Metastatic Pancreatic Carcinoma in the Ovary (tissue), 1 donor: ENCODE measurements around the gene SPDYA.

DNA sequence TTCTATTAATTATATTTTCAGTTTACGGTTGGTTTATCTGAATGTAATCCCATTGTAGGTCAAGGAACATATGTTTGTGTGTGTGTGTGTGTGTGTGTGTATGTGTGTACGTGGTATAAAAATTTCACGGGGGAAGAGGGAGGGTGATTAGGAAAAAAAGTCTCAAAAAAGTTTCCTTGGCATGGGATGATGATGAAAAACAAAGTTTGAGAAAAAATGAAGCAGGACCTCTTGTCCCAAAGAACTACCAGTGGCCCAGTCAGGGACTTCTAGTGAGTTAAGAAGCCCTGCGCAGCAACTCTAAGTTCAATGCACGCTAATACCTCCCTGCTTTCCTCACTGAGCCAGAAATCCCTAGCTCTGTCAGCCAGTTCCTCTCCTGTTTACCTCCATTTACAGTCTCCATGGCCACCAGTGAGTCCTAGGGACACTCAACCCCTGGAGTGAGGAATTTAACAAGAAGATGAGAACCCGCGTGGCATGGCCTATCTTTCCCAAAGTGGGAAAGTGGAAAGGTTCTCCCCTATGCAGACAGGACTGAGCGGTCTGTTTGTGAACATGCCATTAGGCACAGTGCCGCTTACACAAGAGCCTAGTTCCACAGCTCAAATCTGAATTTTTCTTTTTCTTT is 31.0 kb downstream of the MRPL33 start:
- PRO-cap: no peak

DNA sequence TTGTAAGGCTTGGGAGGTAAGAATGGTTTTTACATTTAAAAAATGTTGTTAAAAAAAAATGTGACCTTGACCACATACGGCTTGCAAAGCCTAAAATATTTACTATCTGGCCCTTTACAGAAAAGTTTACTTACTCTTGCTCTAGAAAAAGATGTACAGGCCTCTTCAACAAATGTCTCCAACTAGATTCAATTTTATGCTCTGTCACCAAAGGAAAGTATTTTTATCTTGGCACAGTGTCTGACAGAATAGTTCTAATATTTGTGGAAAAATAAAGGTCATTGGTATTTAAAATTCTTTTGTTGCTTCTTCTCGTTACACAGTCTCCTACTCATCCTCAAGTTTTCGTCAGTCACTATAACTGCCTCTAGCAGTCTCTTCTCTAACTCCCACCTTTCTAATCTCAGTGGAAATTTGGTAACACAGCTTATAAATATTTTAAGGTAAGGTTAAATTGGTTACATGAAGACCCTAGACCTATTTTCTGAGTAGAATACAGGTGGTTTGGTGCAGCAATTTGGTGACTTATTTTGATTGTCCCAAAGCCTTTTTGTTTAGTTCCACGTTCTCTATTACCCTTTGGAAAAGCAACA is 1.4 kb downstream of the RBKS start:
- PRO-cap: no peak

- PRO-cap: no peak
Observed at GRCh38 chr2:27977813-27978528, 87.4 kb downstream of the BABAM2 start.

DNA sequence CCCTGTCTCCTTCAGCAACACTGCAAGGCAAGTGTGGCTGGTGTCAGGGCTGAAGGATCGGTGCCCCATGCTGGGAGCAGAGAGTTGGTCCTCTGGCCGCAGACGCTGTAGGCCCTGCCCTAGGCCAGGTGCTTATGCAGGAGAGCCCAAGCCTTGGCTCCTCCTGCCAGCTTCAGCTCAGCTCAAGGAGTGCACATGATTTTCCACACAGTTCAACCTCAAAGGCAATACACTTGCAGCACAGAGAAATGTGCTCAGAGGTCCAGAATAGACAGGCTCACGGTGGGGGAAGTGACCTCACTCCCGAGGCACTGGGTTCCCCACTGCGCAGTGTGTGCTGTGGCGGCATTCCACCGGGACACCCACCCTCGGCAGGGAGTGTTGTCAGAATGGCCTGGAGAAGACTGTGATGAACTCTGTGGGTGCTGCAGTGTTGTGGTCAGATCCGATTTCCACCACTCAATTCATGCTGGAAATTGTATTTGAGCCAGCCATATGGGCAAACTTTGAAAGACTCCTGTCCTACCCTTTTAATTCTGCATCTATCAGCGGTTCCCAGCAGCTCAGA is 73.0 kb upstream of the FOSL2 start:
- PRO-cap: no peak

- PRO-cap: no peak
Observed at GRCh38 chr2:28321486-28322007, 71.1 kb upstream of the FOSL2 start.

- PRO-cap: no peak
Observed at GRCh38 chr2:28334251-28334792, 58.3 kb upstream of the FOSL2 start.

GRCh38 chr2:28346523-28347132 is 46.0 kb upstream of the FOSL2 start:
- PRO-cap: no peak

DNA sequence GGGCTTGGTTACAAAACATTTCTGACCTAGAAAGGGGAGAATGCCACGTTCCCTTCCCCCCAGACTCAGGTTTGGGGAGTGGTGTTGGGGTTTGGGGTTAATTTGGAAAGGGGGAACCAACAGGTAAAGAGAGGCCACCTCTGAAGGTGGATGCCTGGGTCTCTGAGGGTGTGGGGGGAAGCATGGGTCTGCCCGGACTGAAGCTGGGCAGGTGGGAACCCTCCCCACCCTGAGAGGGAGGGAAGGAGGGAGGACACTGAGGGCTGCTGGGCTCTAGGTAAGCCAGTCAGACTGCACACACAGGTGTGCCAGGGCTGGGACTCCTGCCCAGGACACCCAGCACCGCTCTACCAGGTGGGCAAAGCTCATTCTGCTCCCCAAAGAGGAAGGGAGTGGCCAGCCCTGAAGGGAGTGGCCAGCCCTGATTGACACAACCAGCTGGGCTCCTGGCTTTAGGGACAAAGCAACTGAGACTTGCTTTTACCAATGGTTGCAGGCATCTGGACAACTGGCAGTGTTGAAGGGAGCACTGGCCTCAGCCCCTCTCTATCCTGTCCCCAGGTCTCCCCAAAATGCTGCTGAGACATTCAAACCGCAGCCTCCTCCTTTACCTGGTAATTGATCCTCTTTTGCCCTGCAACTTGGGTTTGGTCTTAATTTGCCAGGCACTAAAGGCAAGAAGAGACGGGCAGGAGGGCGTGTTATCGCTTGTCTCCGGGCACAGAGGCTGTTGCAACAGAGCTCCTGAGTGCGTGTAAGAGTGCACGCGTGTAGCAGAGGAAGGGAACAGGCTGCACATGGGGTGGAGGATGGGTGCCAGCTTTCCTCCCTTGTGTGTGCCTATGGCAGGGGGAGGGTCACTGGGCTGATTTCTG is 14.6 kb upstream of the FOSL2 start:
- PRO-cap: no peak

- PRO-cap: no peak
Observed at GRCh38 chr2:28397065-28397273, 4.3 kb downstream of the FOSL2 start.

DNA sequence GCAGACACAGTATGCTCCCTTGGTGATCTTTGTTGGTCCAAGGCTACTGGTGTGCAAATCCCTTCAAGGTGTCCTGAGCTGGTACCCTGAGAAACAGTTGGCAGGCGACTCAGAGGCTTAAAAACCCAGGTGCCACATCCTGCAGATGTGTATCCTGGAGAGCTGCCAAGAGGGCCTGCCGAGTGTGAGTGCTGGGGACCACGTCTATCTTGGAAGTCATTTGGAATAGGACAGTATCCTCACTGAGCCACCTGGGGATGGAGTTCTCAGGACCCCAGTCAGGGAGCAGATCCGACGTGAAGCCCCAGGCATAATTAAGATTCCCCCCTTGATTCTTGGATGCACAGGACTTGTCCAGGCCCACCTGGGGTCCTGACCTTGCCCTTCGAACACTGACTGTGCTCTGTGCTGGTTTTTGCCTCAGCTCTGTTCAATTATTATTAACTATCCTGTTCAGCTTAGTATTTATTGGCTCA is 11.0 kb downstream of the FOSL2 start:
- PRO-cap: no peak

DNA sequence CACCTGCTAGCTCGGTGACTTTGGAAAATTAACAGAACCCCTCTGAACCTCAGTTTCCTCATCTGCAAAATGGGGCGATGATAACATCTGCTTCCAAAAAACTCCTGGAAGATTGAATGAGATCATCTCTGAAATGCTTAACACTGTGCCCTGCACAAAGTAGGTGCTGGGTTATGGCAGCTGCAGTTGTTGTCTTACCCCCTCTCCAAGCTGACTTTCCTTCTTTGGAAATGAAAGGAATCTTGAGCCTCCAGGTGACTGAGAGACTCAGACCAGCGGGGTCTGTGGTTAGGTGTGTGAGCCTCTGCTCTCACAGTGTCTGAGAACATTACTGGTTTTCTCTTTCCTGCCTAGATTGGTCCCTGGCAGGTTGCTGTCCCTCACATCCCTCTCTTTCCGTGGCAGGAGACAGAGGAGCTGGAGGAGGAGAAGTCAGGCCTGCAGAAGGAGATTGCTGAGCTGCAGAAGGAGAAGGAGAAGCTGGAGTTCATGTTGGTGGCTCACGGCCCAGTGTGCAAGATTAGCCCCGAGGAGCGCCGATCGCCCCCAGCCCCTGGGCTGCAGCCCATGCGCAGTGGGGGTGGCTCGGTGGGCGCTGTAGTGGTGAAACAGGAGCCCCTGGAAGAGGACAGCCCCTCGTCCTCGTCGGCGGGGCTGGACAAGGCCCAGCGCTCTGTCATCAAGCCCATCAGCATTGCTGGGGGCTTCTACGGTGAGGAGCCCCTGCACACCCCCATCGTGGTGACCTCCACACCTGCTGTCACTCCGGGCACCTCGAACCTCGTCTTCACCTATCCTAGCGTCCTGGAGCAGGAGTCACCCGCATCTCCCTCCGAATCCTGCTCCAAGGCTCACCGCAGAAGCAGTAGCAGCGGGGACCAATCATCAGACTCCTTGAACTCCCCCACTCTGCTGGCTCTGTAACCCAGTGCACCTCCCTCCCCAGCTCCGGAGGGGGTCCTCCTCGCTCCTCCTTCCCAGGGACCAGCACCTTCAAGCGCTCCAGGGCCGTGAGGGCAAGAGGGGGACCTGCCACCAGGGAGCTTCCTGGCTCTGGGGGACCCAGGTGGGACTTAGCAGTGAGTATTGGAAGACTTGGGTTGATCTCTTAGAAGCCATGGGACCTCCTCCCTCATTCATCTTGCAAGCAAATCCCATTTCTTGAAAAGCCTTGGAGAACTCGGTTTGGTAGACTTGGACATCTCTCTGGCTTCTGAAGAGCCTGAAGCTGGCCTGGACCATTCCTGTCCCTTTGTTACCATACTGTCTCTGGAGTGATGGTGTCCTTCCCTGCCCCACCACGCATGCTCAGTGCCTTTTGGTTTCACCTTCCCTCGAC is 19.3 kb downstream of the FOSL2 start:
- PRO-cap: no peak

DNA sequence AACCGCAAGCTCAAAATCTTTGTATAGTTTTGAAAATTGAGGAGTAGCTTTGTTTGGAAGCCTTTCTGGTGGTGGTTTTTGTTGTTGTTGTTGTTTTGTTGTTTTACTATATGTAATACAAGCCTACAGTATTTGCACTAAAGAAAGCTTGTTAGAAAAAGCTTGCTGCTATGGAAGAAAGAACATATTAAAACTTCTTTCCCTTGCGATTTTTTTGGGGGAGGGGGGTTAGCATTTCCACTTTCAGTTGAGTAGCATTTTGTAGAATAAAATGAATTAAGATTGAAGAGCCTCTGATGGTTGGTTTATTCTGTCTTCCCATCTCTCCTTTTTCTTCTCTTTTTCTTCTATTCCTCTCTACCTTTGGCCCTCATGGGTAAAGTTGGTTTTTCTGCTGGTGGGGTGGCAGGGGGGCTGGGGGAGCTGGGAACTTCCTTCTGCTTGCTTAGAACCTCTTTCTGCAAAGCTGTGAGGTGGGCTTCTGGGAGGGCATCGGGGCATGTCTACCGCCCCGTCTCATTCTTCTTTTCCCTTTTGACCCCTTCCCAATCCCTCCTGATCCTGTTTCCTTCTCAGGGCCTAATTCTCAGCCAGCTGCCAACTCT is 24.5 kb downstream of the FOSL2 start:
- PRO-cap: no peak

- PRO-cap: no peak
Observed at GRCh38 chr2:28612210-28612531, 116.3 kb downstream of the PLB1 start.

GRCh38 chr2:28683155-28683934 is 68.3 kb upstream of the PPP1CB start:
- PRO-cap: no peak

DNA sequence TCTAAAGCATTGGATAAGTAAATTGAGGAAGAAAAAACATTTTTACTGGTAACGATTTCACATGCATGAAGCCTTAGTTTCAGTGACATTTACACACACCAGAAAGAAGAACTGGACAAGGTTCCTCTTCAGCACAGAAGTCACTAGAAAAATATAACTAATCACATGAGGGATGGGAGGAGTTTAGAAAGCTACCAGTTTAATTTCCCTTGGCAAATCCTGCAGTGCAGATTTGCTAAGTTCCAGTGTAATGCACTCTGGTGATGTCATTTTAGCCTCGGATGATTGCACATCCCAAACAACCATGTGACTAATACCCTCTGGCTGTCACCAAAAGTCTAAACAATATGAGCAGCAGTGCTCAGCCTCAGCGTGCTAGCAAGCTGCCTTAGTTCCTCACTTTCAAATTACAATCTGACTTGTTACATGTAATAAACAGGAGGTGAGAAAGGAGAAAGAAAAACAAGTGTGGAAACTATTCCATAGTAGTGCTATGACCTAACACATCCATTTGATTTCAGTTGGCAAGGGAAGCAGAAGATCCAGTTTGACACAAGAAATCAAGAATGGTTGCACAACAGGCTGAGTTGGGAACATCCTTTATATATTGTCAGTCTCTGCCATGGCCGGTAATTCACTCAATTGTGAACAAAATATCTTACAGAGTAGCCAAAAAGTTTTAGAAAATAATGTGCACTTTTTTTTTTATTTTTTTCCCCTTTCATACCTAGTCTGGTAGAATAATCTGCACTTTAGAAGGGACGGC is 35.2 kb upstream of the PPP1CB start:
- PRO-cap: bidirectional peak, plus-strand start at position 229 of the sequence, minus-strand start at position 113 of the sequence

DNA sequence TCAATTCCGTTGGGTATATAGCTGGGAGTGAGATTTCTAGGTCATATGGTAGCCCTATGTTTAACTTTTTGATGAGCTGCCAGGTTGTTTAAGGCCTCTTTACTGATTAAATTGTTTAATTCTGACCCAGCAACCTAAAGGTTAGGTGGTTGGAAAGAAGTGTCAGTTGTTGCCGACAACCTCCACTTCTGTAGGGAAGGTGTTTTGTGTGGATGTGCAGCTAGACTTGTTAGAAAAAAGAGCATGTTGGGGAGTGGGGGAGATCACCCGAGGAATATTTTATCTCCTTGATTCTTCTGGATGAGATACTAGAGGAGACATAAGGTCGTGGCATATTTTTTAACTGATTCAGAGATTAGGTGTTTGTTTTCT is 5.7 kb downstream of the PPP1CB start:
- PRO-cap: no peak

DNA sequence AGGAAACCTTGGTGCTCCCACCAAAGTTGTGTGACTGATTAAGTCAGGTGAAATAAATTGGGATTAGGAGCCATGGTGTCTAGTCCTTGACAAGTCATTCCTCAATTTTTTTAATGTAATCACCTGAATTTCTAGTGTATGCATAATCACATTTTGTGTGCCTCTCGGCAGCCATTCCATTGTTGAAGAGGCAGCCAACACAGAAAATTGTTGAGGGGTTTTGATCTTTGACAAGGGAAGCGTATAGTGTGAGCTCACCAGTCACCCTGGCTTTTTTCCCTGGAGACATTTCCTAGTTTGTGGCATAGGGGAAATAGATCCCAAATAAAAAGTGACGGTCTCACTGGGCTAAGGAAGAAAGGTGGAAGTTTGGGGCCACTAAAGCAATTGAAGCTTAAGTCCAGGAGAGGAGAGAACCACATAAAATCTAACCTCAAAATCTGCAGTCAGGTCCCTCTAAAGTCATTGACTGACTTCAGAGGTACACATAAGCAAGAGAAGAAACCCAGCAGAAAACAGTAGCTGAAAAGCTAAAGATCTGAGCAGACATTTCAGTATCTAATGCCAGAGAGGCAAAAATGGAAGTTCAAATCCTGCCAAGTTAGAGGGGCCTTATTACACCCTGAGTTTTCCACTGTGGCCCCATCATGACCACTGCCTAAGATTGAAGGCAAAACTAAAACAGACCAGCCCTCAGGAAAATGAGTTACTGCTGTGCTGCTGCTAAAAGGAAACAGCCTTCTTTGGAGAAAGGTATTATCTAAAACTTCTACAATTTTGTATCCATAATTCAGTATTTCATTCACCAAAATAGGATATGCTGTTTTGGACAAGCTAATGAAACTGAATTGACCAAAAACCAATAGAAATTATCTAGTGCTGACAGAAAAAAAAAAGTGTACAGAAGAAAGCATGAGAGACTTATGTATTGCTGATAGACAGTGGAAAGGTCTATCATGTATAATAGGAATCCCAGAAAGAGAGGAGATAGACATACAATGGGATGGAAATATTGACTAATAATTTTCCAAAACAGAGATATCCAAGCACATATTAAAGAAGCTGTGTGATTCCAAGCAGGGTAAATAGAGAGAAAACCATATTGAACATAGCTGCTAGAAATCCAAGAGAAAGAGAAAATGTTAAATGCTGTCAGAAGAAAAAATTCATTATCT is 16.7 kb downstream of the PPP1CB start:
- PRO-cap: no peak

DNA sequence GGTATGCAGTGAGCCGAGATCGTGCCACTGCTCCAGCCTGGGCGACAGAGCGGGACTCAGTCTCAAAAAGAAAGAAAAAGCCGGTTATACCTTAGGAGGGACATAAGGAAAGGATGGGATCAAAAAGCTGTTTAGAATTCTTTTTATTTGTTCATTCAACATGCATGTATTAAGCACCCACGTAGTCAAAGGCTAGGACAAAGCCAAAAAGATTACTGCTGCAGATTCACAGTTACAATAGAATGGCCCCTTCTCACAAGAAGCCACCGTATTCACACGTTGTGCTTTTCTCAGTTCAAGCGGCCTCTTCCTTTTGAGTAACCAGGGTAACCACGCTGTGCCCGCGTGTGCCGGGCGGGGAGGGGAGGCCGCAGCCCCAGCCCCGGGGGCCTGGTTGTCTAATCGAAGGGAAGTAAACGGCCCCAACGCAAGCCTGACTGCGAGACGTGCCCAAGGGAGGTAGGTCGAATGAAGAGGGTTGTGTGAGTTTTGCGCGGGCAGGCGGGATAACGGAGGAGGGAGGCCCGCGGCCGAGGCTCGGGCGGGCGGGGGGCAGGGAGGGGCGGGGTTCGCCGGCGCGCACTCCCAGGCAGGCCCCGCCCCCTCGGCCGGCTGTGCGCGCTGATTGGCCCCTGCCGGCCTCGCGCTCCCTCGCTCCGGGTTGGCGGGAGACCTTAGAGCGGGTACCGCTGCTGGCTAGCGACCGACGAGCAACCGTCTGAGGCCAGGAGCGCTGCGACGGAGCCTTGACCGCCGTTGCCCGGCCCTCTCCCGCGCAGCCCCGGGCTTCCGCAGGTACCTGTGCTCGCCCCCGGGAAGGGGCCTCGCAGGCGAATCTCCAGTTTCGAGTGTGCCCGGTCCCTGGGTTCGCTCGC is at the start of gene SPDYA:
Gene SPDYA (plus strand): TSS at position 682 of the 875 bp plus-strand sequence.
- PRO-cap: no peak

DNA sequence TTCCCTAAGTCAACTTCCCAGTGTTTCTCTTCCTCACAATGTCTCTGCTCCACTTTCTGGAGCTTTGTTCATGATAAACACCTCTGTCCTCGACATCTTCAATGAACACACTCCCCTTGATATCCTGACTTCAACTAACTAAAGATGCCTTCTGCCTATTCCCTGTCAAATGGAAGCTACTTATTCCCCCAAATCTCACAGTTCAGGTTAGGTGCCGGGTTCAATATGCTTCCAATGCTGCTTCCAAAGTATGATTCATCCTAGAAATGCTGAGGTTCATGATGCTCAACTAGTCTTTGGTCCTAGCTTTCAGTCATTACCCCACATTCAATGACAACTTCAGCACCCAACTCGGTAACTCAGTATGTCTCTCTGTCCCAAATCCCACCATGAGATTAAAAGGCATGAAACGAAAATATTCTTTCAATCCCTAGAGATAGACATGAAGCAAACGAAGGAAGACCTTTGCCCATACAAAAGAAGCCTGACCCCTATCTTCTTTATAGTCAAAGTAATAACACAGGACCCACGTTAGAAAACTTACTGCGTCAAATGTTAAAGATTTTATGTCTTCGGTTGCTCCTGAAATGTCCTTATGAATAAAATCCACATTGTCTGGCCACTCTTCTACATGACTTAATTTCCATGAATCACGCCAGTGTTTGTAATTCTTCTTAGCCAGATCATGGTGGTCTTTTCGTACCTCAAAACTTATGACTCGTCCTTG is 9.4 kb downstream of the TRMT61B start:
- PRO-cap: no peak

DNA sequence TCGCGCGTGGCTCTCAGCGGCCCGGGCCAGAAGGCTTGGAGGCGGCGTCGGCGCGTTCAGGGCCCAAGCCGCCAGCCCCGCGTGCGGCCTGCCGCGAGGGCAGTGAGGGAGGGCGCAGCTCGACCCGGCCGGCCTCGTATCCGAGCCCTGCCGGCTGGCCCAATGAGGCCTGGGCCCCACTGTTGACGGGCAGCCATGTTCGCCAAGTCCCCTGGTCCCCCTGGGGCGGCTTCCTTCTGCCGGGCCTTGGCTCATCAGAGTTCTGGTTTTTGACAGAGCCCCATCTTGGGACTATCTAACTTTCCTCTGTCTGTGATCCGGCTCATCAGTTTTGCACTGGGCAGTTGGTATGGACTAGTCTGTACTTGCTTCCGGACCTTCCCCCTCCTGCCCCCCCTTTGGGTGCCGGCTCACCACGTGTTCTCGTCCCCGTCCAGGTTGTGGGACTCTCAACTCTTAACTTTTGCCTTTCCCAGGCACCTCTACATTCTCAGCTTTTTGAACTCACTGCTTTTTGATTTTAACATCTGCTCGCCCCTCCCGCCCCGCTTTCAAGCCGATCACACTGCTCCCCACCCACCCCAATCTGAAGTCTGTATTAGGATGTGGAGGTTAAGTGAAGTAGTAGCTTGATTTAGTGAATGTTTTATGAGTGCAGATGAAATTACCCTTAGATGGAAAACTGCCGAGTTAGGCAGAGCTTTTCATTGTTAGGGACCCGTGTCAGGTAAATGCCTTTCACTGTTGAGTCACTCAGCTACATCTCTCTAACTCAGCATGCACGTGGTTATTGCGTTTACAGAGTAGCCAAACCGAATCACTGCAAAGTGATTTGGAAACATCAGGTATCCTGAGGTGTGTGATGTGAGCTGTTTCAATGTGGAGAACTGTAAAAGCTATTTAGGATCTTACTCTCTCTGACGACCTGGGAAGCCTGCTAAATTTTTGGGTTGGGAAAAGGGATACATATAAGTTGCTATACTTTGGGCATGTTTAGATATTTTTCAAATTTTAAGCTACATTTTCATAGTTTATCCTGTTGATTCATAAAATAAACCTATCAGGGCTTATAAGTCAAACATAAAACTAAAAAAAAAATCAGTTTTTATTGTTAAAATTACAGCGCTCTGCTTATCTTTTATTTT is 912 bp downstream of the WDR43 start:
- PRO-cap: no peak